Smooth muscle cell (in vitro differentiated cells): Measurements from ENCODE around the gene STYXL2.

- RAMPAGE, long total RNA, result no peak
Observed at GRCh38 chr1:164641170-164641677, 82.2 kb downstream of the PBX1 start.

DNA sequence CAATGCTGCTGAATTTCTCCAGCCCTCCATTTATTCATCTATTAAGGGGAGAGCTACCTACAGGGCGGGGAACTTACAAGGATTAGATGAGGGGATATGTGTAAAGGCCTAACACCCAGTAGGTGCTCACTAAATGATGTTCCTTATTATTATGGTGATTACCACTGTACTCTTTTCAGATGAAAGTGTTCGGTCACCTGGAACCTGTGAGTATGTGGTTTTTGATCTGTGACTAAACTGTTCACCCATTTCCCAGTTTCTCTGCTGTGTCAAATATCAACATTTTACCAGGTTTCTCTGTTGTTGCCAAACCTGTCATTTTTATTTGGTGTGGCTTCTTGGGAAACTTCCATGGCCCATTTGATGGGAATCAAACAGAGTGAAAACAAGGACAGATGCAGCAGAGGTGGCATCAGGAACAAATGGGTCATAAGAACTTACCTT is 127.1 kb downstream of the PBX1 start:
- RAMPAGE, long total RNA, result no peak

DNA sequence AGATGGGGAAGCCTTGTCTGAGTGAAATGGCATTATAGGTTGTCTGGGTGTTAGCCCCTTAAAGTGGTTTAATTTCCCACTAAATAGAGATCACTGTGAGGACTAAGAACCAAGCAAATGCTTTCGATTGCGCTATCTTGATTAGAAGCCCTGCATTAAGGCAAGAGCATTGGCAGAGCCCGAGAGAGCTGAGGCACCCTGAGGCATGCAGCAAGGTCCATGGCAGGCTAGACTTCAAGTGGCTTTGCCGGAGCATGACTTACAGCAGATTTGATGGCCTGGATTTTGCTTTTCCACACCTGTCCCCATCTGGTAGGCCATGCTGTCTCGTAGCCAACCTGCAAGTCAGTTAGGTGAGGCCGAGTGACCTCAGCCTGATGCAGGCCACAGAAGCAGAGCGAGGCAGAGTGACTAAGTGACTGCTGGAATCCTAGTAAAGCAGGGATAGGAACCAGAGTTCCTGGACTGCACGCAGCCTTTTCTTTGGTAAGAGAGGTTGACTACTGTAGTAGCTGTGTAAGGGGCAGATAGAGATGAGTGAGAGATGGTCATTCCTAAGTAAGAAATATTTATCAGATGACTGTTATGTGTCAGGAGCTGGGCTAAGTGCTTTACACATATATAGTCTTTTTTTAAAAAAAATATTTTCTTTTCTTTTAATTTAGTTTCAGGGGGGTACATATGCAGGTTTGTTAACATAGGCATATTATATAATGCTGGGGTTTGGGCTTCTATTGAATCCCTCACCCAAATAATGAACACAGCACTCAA is 149.0 kb downstream of the PBX1 start:
- RAMPAGE, long total RNA, result no peak

- RAMPAGE, long total RNA, result no peak
Observed at GRCh38 chr1:164712016-164713146, 153.4 kb downstream of the PBX1 start.

DNA sequence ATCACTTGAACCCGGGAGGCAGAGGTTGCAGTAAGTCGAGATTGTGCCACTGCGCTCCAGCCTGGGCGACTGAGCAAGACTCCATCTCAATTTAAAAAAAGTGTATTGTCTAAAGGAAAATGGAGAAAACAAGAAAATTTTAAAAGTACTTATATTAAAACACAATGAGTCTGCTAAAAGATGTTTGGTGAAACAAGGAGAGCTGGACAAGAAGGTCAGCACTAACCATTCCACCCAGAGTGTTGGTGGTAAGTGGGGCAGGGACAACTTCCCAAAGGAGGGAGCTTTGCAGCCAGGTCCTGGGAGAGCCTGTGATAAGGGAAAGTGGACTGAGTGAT is 190.4 kb downstream of the LMX1A start:
- RAMPAGE, long total RNA, result no peak

DNA sequence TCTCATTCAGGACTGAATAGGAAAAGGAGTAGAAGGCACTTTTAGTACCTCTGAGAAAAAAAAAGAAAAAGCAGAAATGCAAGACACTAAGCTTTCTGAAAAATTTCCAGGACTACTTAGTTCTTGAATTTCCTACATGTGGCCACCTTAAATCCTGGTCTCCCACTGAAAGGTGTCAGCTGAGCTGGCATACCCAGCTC is 75.5 kb downstream of the LMX1A start:
- RAMPAGE, long total RNA, result no peak

DNA sequence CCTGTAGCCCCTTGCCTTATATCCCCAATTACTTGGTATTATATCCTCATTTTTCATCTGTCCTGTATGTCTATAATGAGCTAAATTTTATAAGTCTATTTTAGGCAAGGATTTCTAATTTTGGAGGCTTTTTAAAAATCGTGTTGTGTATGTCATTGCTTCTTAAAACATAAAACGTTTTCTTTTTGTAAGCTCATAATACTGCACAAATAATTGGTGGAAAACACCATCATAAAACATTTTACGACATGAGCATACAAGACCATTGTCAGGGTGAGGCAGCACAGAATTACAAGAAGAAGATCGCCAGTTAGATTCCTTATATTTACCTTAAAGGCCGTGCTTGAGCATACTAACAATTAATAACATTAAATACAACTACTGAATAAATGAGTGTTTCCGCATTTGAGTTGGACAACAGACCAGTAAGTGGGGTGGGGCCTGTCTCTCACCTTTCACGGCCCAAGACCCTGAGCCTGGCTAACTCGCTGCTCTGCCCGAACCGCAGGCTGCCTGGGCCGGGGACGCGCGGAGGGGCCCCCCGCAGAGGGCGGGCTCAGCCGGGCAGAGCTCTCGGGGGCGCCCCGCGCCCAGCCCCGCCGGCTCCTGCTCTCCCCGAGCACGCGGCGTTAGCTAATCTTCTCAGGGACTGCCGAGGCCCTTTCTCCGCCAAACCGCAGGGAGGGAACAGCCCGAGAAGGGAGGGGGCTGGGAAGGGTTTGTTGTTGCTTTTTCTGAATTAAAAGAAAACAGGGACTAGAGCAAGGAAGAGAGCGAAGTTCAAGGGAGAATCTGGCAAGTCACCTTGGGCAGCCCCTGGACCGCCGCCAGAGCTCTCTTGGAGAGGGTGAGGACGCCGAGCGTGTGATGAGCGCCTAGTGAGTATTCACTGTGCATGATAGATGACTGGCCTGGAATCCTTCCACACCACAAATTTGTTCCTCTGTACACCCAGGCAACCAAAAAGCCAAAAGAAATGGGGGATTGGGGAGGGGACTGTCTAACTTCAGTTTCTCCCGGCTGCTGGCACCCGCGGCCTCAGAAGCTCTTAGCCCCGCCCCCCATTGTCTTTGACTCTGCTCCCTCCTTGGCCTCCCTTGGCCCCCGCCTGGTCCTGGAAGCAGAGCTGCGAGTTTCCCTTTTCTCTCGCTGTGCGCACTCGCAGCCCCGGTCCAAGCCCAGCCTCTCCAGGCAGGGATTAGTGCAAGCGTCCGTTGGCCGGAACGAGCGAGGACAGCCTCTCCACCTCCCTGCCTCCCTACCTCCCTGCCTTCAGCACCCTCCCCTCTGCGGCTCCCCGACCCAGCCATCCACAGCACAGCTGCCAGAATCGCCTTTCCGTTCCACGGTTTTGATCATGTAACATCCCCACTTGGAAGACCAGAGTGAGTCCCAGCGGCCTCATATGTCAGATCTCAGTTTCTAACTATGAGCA is 19.6 kb upstream of the LMX1A start:
- RAMPAGE, long total RNA, result no peak

GRCh38 chr1:165631341-165632434 is 654 bp downstream of the MGST3 start:
- RAMPAGE, long total RNA, result no peak

- RAMPAGE, long total RNA, result no peak
Observed at GRCh38 chr1:165696649-165697174, 1.6 kb downstream of the ALDH9A1 start.

DNA sequence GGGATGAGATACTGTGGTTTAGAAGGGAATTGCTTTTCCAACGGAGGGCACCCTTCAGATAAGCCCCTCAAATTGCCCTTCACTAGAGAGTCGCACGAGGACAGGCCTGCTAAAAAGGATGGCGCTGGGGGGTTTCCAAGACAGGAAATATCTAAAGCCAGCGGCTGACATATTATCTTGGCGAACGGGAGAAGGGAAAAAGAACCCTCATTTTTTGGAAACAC is 527 bp upstream of the UCK2 start:
- RAMPAGE, long total RNA, result no peak

GRCh38 chr1:165853856-165854616 is 26.6 kb downstream of the UCK2 start:
- RAMPAGE, long total RNA, result no peak

DNA sequence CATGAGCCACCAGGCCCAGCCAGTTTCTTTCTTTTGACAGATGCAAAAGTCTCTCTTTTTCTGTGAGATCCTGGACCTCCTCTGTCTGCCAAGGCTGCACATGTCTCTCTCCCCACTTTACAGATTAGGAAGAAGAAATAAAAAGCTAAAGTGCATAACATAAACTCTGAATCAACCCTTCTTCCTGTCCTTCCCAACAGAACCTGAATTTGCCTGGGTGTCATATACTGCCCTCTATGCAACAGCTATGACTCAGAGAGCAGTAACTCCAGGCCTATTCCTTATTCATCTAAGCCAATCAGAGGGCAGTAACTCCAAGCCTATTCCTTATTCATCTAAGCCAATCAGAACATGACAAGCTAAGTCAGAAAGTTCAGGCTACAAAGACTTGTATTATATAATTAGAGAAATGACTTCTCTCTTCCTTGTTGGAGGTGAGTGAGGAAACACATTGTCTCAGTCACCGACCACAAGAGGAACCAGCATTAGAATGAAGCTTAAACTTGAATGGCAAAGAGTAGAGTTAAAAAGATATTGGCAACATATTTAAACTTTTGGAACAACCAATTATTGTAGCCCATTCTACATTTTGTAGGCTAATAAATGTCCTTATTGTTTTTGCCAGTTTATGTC is 26.2 kb upstream of the TADA1 start:
- RAMPAGE, long total RNA, result no peak

- RAMPAGE, long total RNA, result no peak
Observed at GRCh38 chr1:166925628-166926362, 49.5 kb downstream of the ILDR2 start.

- RAMPAGE, long total RNA, result no peak
Observed at GRCh38 chr1:166947438-166948109, 27.8 kb downstream of the ILDR2 start.

DNA sequence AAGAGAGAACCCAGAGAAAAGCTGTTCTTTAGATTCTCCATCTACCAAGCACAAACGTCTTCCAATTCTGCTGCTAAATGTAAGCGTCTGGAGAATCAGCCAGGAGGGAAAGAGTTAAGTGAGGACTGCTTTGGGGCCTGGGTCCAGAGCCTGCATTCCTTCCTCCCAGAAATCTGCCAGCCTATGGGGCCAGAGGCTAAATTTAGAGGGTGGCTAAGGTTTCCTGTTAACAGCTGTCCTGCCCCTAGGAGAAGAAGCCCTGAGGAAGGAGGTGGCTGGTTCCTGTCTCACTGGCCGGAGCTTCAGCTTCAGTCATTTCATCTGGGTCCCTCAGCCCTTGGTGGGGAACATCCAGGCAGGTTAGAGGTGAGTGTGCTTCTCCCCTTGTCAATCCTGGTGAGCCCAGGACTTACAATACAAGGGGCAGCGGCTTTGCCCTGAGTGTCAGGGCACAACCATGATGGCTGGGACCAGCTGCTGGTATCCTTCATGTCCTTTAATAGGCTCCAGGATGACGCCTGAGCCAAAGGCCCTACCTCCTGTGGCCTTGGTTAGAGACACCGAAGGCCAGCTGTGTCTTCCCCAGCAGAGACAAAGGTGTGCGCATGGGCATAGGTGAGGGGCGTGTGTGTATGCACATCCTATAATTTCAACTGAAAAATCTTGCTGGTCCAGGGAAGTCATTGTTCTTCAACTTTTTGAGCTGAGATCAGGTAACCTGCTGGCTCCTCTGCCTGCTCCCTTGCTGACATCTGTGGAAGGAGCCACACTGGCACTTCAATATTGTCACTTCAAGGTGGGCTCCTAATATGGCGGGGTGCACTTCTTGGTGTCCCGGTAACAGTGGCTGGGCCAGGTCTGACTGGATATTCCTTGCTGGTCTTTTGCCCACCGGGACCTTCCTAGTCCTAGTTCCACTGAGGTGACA is at the start of gene STYXL2:
Gene STYXL2, plus strand, starts transcription at position 247 of the 928 bp plus-strand sequence.
- RAMPAGE, long total RNA, result no peak

GRCh38 chr1:167119654-167120165 is 25.8 kb downstream of the STYXL2 start:
- RAMPAGE, long total RNA, result no peak

- RAMPAGE, long total RNA, result no peak
Observed at GRCh38 chr1:167137302-167137566, 43.4 kb downstream of the STYXL2 start.

- RAMPAGE, long total RNA, result no peak
Observed at GRCh38 chr1:167219685-167220714, 686 bp upstream of the POU2F1 start.

DNA sequence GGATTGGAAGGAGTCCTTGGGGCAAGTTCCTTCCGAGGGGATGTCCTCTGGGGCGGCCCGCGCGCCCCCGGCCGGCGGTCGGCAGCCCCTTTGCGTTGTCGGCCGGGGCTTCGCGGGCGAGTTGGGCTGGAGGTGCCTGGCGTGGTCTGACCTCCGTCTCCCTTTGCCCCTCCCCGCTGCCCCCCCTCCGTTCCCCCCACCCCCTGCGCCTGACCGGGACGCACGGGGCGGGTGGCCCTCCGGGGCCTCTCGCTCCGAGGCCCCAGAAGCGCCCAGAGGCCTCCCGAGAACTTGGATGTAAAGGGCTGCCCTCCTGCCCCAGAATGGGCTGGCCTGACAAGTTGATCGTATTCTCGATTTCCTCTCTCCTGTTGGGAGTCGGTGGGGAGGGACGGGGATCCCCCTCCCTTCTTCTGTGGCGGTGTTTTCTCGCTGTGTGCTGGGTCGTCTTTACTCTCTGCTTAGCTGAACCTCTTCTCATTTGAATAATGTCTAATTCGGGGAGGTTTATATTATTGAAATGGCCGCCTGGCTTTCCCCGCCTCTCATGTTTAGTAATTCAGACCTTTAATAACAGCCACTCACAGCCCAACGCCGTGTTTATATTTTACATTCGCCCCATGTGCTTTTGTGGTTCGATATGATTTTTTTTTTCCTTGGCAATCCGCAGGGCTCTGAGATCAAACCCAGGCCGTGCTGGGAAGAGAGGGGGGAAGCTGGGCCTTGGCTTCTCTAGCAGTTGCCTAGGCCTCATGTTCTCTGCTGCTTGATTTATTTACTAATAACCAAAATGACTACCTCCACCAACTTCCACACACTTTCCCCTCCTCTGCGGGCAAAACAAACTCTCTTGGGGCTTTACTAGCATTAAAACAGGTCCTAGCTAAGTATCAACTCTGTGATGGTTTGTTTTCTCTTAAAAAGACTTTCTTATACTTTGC is 1.4 kb downstream of the POU2F1 start:
- RAMPAGE, long total RNA, result no peak

DNA sequence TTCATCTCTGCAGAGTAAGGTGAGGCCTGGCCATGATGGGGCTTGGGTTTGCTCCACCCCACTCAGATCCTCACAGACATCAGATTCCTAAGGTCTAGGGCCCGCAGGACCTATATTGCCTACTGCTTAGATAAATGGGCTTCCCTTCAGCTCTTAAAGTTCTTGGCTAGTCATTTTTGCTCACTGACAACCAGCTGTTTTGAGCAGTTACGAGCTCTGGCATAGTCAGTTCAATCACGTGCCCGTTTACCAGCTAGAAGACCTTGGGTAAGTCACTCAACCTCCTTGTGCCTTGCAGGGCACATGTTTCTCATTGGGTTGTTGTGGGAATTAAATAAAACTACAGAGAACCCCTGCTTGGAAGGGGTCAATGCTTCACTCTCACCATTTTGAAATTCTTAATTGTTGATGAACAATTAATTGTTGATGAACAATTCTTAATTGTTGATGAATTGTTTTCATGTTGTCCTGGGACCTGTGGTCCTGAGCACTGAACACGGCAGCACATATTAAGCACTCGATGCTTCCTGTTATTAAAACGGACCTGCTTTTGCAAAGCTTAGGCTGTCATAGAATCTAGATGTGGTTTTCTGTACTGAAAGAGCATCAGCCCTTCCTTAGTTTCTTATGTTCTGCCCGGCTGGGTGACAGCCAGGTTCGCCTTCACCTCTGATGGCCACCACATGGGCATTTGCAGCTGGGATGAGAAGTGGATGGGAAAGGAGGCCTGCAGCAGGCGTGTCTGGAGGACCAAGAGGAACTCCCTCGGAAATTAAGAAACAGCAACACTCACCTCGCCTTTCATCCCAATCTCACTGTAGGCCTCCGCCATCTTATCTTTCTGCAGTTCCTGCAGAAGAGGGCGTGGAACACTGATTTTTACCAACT is 84.9 kb downstream of the CD247 start:
- RAMPAGE, long total RNA, result no peak